Tibial artery (tissue), 1 donor: ENCODE results near the gene THRSP.

DNA sequence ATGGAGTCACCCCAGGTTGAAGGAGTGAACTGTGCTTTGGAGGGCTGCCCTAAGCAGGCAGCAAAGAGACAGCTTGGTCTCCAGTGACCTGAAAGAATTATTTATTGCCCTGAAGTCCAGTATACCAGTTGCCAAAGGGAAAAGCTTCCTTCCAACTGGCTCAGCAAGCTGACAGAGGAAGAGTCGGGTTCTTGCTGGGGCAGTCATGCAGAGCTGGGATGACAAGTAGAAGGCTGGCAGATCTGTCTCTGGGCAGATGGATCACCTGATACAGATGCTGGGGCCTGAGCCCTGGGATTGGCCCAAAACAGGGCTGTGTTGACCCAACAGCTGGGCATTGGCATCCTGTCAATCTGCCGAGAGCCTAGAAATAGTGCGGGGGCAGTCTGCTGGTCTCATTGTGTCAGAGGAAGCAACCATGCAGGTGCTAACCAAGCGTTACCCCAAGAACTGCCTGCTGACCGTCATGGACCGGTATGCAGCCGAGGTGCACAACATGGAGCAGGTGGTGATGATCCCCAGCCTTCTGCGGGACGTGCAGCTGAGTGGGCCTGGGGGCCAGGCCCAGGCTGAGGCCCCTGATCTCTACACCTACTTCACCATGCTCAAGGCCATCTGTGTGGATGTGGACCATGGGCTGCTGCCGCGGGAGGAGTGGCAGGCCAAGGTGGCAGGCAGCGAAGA lies at the start of gene THRSP:
THRSP (plus strand) TSS at position 398 of the 684 bp plus-strand sequence.
- PRO-cap: no peak

- PRO-cap: no peak
These were observed 17.6 kb downstream of the KCTD21 start for GRCh38 chr11:78170771-78171269.

GRCh38 chr11:78173888-78174599 lies 14.4 kb downstream of the KCTD21 start:
- PRO-cap: no peak

- PRO-cap: no peak
These were observed 21.1 kb downstream of the USP35 start for GRCh38 chr11:78209397-78210557.

- PRO-cap: no peak
These were observed 28.0 kb downstream of the USP35 start for GRCh38 chr11:78216472-78217328.

DNA sequence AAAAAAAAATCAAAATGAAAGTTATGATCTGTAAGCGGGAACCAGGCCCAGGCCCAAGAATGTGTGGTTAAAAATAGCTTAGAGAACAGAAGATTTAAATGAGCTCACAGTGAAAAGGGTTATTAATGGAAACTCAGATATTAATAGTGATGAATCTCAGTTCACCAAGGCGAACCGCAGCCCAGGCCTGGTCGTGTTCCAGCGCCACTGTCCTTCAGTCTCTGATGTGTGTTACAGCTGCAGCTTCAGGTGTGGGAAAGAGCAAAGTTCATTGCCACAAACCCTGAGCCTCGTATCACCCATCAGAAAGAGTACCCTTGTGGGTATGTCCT lies 107.1 kb downstream of the GAB2 start:
- PRO-cap: no peak

DNA sequence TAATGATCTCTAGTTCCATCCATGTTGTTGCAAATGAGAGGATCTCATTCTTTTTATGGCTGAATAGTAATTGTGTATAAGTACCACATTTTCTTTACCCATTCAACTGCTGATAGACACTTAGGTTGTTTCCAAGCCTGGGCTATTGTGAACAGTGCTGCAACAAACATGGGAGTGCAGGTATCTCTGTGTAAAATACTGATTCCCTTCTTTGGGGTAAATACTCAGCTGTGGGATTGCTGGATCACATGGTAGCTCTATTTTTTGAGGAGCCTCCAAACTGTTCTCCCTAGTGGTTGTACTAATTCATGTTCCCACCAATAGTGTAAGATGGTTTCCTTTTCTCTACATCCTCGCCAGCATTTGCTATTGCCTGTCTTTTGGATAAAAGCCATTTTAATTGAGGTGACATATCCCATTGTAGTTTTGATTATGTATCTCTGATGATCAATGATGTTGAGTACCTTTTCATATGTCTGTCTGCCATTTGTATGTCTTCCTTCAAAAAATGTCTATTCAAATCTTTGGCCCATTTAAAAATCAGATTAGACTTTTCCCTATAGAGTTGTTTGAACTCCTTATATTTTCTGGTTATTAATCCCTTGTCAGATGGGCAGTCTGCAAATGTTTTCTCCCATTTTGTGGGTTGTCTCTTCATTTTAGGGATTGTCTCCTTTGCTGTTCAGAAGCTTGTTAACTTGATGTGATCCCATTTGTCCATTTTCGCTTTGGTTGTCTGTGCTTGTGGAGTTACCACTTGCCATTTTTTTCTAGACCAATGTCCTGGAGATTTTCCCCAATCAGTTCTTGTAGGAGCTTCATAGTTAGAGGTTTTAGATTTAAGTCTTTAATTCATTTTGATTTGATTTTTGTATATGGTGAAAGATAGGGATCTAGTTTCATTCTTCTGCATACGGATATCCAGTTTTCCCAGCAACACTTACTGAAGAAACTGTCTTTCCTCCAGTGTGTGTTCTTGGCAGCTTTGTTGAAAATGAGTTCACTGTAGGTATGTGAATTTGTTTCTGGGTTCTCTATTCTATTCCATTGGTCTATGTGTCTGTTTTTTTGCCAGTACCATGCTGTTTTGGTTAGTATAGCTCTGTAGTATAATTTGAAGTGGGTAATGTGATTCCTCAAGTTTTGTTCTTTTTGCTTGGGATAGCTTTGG lies 82.7 kb downstream of the GAB2 start:
- PRO-cap: no peak

DNA sequence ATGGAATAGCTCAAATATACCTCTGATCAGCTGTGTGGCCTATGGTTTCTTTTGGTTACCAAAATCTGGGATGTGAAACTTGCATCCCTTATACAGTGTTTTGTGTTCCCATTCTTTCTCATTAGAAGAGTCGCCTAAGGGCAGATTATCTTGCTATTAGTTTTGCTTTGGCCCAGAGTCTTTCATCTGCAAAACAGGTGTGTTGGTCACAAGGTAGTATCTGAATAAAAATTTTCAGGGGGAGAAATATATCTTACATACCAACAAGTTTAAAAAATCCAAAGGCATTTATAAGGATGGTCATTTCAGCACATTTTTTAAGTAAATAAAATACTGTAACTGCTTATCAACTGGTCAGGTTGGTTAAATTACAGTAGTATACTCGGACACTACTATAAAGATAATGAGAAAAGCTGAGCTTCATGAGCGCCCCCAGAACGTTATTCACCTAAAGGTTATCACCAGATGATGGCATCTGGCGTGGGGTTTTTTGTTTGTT lies 48.2 kb downstream of the GAB2 start:
- PRO-cap: no peak

DNA sequence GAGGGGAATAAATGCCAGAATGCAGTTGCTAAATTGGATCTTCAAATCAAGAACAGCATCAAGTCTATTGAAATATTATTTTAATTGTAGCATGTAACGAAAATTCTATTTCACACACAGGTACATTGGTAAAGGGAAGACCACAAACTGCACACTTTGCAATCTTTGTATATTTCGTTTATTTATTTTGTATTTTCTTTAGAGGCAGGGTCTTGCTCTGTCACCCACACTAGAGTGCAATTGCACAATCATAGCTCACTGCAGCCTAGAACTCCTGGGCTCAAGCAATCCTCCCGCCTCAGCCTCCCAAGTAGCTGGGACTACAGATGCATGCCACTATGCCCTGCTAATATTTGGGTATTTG lies 42.8 kb downstream of the GAB2 start:
- PRO-cap: no peak

- PRO-cap: no peak
These were observed 108.4 kb upstream of the NARS2 start for GRCh38 chr11:78683017-78683490.

DNA sequence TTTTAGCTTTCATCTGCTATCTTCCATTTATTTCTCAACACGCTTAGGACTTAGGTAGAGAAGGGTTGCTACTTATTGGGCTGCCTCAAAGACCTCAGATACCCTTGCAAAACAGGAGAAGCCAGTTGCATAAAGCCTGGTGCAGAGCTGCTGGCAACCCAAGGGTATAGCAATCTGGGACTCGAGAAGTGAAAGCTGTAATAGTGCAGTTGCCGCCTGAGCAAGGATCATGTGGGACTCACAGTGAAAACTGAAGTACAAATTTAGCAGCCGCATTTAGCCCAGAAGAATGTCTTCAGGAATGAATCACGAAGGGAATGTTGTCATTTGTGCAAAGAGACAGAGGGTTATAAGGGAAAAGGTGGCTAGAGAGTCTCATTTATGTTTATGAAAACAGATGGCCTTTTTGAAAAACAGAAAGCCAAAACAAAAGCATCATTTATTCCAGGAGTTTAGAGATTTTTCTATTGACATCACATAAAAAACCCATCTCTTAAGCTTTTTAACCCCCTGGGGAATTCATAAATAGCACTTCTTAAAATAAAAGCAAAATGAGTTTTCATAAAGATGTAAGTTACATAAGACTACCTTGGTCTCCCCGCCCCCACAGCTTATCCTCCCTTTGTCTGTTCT lies 267.1 kb downstream of the TENM4 start:
- PRO-cap: no peak

DNA sequence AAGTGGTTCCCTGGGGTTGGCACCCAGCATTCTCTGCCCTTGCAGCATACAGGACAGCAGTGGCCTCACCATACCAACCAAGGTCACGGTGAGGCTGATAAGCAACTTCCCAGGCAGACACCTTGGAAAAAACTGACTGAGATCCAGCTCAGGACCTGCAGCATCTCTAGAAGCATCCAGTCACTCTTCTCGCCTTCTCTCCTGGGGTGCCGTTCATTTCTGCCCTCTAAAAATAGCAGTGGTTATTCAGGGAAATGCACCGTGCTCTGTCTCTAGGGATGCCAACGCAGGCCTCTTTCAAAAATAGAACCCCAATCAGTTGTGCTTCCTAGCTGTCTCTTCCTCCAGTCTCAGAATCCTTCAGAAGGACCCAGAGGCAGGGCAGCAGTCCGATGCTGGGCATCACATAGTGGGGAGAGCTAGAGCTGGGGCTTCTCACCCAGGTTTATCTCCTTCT lies 240.9 kb downstream of the TENM4 start:
- PRO-cap: bidirectional peak, plus-strand start at position 353 of the sequence, minus-strand start at position 191 of the sequence

DNA sequence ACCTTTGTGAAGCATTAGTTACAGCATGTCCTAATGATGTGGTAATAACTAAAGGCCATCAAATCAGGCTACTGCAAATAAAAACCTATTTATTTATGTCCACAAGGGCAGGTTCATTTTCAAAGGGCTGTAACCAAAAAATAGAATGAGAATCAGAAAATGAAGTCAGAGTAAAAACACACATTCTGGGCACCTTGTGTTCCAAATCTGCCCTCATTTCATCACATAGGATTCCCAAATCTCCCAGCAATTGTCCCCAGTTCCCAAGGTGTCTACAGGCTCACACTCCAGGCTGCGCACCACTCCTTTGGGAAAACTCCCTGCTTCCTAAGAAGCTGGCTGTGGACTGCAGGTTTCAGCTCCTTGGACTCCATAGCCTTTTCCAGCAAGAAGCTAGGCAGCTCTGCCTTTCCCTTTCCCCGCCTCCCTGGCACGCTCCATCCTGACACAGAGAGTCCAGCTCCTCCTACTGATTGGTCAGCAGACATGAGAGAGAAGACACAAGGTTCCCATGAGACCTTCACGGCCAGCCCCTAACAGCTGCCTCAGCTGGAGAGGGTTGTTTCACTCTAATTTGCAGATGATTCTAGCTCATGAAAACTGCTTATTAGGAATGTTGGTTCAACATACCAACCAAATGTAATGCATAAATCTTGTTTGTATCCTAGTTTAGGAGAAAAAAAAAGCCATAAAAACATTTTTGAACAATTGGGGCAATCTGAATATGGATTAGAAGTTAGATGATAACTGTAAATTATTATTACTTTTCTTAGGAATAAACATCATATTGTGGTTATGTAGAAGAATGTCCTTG lies 27.6 kb downstream of the TENM4 start:
- PRO-cap: no peak

GRCh38 chr11:79418876-79419615 lies 21.8 kb downstream of the TENM4 start:
- PRO-cap: no peak

GRCh38 chr11:79580684-79581167 lies 139.9 kb upstream of the TENM4 start:
- PRO-cap: no peak

DNA sequence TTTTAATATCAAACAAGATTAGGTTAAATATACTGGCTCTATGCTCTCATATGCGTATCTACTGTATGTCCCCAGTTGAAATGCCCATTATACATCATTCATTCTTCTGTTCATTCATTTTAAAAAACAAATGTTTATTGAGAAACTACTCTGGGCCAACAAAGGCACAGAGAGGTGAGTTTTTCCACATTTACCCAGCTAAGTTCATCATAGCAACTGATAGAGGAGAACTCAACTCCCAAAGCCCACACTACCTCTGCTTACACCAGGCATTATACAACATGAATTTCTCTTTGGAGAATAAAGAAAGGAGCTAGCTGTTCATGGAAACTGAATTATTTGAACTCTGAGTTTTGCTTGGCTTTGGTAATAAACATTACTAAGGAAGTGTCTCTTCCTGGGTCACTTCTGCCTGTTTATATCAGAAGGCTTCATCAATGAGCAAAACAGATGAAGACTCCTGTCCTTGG lies 214.9 kb upstream of the TENM4 start:
- PRO-cap: no peak

DNA sequence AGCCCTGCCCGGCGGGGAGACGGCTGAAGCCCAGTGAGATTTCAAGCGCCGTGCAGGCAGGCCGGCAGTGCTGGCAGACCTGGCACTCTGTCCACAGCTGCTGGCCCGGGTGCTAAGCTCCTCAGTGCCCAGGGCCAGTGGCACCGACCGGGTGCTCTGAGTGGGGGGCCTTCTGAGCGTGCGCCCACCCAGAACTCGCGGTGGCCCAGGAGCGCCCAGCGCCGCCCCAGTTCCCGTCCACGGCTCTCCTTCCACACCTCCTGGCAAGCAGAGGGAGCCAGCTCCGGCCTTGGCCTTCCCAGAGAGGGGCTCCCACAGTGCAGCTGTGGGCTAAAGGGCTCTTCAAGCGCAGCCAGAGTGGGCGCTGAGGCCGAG lies 989.0 kb downstream of the FAM181B start:
- PRO-cap: no peak

DNA sequence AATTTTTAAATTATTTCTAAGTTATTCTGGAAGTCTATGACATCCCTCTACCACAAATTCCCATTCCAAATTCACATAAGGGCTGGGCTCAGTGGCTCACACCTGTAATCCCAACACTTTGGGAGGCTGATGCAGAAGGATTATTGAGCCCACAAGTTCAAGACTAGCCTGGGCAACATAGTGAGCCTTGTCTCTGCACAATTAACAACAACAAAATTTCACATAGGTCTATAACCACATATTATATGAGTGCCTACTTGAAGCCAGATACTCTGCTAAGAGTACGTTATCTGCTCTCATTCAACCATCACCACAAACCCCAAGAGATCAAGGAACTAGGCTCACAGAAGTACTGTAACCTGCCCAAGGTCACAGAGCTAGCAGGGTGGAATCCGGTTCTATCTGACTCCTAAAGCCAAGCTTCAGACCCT lies 1.2 kb downstream of the PRCP start:
- PRO-cap: no peak

DNA sequence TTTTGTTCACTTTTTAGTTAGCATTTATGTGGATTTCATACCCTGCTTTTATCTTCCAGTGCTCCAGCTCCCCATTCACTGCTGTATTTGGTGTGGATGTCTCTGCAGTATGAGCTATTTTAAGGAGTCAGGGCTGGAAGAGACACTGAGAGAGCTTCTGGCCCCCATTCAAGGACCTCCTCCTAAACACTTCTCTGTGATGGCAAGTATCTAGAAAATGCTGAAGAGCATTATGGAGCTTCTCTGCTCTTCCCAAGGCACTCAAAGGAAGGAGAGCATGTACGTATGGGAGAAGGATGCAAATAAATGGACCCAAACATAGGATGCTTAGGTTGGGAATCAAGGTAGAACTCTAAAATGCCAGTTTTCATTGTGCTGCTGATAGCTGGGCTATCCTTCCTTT lies 79.4 kb downstream of the RAB30 start:
- PRO-cap: no peak

DNA sequence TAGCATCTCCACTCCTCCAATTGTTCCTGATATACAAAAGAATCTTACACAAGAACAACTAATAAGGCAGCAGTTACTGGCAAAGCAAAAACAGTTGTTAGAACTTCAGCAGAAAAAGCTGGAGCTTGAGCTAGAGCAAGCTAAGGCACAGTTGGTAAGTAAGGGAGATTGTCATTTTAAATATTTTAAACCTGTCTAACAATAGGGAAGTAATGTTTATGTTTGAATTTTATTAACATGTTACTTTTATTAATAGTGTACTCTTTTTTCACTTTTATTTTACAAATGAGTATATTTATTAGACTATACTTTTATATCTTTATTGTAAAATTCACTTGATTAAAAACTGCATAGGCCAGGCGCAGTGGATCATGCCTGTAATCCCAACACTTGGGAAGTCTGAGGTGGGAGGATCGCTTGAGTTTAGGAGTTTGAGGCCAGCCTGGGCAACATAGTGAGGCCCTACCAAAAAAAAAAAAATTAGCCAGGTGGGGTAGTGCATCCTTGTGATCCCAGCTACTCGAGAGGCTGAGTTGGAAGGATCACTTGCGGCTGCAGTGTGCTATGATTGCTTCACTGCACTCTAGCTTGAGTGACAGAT lies 7.4 kb downstream of the PCF11 start:
- PRO-cap: no peak